Right ventricle myocardium (tissue), 1 donor: ENCODE results near the gene DCAF15.

DNA sequence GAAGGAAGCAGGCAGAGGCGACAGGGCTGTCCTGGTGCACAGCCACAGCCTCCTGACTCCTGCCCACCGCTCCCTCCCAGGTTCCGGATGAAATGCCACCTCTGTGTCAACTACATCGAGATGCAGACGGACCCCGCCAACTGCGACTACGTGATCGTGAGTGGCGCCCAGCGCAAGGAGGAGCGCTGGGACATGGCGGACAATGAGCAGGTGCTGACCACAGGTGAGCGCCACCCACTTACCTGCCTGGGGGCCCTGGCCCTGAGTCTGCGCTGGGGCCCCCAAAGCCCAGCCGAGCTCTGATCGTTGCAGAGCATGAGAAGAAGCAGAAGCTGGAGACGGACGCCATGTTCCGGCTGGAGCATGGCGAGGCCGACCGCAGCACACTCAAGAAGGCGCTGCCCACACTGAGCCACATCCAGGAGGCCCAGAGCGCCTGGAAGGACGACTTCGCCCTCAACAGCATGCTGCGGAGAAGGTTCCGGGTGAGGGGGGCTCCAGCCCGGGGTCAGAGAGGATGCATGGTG is 5.5 kb upstream of the MRI1 start:
- PRO-cap, 2 experiments = no peak in any of the 2 experiments

- PRO-cap, 2 experiments = no peak in any of the 2 experiments
Measured at GRCh38 chr19:13789182-13789428, 6.1 kb upstream of the ZSWIM4 start.

GRCh38 chr19:13838212-13838702 is 38.7 kb upstream of the NANOS3 start:
- PRO-cap, 2 experiments = no peak in any of the 2 experiments

DNA sequence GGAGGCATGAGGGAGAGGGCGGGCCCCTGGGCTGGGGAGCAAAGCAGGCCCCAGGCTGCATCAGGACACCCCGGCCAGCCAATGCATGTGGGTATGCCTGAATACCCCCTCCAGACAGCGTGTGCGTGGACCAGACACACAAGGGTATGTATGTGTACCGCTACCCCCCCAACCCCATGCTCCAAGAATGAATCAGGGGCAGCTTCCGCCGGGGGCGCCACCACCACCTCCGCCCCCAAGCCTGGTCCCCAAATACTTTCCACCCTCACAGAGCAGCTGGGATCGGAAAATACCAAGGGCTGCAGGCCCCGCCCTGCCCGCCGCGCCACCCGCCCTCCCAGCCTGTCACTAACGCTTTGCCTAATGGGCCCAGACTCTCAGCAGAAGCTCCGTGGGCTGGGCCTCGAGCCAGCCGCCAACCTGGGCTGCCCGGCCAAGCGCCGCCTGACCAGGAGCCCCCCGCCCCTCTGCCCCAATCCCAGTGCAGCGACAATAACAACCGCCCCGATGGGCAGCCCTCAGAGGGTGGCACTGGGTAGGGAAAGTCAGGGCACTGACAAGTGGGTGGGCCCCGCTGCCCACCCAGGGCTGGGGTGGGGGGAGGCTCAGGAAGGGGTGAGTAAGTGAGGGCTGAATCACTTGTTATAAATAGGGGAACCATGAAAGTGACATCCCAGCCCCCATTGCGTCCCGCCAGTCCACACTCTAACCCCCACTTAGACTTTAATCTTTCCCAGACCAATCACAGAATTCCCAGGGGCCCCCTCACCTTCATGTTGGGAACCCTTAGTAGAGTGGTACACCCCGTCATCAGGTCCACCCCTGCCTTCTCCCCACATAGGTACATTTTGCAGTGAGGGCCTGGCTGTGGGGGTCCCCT is 37.2 kb upstream of the NANOS3 start:
- PRO-cap, 2 experiments = peak in 2 of 2 experiments; most common plus-strand start position 372 of the sequence (in 2); most common minus-strand start position 253 of the sequence (in 1)

DNA sequence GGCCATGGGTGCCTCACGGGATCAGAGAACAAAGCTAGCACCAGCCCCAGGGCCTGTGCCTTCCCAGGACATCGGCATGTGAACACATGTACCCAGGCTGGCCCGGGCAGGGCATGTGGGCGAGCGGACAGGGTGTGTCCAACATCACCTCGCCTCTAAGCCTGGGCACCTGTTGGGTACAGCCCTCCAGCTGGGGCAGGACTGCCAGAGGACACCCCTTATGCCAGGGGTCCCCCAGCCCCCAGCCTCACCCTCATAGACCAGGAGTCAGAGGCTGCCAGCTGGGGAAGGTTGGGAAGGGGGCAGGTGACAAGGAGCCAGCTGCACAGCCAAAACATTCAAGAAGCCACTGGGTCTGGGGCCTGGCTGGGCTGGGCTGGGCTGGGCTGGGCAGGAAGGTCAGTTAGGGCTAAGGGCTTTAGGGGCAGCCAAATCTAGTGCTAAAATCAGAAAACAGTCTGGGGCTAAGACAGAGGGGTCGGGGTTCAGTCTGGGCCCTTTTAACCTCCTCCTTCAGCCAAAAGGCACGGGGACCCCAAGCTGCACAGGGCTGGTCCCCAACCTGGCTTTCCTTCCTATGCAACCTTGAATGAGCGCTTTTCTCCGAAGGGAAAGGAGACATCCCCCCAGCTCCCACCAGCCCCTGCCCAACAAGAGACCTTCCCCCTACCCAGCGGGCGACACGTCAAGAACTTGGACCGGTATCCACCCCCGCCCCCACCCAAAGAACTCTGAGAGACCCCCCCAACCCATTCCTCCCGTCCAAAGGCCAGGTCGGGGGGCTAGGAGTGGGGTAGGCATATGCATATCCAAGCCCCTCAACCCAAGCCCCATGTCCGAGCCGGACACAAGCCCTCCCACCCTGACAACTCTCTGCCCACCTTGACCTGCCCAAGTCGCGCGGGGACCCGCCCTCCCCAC is 35.2 kb upstream of the NANOS3 start:
- PRO-cap, 2 experiments = no peak in any of the 2 experiments

- PRO-cap, 2 experiments = no peak in any of the 2 experiments
Measured at GRCh38 chr19:13881027-13881897, 4.3 kb downstream of the NANOS3 start.

GRCh38 chr19:13884726-13885738 is 8.1 kb downstream of the NANOS3 start:
- PRO-cap, 2 experiments = no peak in any of the 2 experiments

- PRO-cap, 2 experiments = peak in 2 of 2 experiments; most common plus-strand start chr19:13952509 (in 2)
Measured at GRCh38 chr19:13952289-13952799, at the start of gene DCAF15. DCAF15 (plus strand) TSS chr19:13952509.

GRCh38 chr19:13985089-13985776 is 20.9 kb downstream of the RFX1 start:
- PRO-cap, 2 experiments = no peak in any of the 2 experiments

DNA sequence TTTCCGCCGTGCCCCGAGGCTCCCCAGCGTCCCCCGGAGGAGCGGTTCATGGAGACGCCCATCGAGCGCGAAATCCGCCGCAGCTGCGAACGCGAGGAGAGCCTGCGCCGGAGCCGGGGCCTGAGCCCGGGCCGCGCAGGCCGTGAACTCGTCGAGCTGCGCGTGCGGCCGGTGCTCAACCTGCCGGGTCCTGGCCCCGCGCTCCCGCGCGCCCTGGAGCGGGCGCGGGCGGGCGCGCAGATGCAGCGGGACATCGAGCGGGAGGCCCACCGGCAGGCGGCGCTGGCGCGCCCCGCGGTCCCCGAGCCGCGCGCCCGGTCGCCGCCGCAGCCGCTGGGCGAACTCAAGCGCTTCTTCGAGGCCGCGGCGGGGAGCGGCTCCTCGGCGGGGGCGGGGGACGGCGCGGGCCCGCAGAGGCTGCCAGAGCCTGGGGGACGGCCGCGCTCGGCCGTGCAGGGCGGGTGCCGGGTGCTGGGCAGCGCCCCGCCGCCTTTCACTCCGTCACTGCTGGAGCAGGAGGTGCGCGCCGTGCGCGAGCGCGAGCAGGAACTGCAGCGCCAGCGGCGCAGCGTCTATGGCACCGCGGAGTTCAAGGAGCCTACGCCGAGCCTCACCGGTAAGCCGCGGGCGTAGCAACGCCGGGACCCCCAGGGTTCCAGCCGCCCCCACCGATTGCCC is 815 bp downstream of the MISP3 start:
- PRO-cap, 2 experiments = peak in 2 of 2 experiments; most common plus-strand start position 358 of the sequence (in 2); most common minus-strand start position 215 of the sequence (in 2)

DNA sequence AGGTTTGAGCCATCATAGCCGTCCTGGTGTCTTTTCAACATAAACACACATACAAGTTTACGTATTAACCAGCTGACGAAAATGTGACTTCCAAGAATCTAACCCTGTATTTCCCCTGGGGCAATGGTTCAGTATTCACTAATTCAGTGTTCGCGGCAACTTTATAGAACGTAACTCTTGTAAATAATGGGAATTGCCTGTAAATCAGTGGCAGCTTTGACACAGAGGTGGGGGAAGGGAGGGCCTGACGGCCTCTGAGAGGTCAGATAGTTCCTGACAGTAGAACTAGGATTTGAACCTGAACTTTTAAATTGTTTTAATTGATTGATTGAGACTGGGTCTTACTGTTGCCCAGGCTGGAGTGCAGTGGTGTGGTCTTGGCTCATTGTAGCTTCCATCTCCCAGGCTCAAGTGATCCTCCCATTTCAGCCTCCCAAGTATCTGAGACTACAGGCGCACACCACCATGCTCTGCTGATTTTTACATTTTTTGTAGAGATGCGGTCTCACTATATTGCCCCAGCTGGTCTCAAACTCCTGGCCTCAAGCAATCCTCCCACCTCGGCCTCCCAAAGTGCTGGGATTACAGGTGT is 7.8 kb upstream of the PRKACA start:
- PRO-cap, 2 experiments = no peak in any of the 2 experiments

- PRO-cap, 2 experiments = peak in 1 of 2 experiments; most common minus-strand start chr19:14249462 (in 1)
Measured at GRCh38 chr19:14248904-14250241, 43.4 kb upstream of the ADGRL1 start.

GRCh38 chr19:14370143-14370852 is 10.9 kb upstream of the ADGRE5 start:
- PRO-cap, 2 experiments = no peak in any of the 2 experiments

DNA sequence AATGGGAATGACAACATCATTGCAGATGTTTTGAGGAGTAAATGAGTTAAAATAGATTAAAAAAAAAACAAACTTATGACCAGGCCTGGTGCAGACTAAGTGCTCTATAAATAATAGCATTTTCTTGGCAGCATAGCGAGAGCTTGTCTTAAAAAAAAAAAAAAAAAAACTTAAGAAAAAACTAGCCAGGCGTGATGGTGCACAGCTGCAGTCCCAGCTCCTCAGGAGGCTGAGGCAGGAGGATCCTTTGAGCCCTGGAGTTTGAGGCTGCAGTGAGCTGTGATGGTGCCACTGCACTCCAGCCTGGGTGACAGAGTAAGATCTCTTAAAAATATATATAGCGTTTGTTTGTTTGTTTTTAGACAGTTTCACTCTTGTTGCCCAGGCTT is 1.5 kb upstream of the ADGRE5 start:
- PRO-cap, 2 experiments = no peak in any of the 2 experiments

GRCh38 chr19:14408238-14409008 is 10.7 kb downstream of the DDX39A start:
- PRO-cap, 2 experiments = no peak in any of the 2 experiments

DNA sequence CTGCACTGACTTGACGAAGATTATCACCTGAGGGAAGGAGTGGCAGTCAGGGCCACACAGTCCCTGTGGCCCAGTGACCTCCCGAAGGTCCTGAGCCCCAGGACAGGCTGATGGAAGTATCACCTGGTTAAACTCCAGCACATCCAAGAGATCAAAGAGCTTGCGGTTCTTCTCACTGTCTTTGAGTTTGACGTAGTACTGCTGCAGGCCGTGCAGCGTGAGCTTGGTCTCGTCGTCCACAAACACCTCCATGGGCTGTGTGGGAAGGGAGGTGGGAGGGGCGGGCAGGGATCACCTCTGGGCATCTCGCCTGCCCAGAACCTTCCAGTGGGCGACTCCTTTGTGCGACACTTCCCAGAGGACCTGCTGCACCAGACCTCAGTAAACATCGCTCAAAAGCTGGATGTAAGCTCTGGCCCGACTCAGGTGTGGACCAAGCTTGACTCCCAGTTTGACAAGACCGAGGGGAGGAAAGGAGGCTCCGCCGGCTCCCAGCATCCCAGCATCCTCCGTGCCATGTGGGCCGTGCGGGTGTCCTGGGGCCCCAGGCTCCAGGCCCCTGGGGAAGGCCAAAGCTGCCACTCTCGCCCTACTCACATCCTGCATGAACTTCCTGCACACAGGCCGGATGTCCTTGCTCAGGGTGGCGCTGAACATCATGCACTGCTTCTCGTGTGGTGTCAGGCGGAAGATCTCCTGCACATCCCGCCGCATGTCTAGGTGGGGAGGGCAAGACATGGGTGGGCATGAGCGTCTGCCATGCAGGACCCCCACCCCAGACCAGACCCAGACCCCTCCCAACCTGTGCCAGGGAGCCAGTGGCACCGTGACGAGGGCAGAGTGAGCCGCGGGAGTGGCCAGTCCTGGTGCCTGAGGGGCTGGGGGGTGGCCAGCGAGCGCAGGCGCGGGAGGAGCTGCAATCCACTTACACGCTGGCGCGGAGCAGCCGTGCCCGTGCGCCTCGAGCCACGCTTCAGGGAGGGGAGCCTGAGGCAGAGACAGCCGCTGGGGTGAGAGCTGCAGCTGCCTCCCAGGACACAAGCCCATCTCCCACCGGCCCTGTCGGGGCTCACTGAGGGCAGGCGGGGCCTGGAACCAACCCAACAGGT is 9.2 kb downstream of the DDX39A start:
- PRO-cap, 2 experiments = no peak in any of the 2 experiments

DNA sequence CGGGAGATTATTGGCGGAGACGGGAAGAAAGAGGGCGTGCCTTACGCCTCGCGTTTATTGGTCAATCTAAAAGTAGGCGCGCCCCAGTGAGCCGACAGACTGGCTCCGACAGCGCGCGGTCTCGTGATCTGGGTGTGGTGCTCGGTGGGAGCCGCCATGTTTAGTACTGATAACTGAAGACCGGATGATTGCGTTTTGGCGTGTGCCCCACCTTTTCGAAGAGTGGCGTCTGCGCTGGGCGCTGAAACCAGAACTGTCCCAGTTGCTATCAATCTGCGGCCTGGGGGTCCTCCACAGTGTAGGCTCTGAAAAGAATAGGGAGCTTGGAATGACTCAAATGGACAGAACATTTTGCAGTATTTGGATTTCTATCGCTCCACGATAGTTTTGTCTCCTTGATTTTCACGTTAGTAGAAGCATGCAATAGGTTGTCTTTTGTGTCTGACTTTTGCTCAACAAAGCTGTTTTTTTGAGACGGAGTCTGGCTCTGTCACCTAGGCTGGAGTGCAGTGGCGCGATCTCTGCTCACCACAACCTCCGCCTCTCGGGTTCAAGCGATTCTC is 393 bp upstream of the DDX39A start:
- PRO-cap, 2 experiments = peak in 2 of 2 experiments; most common plus-strand start position 124 of the sequence (in 1)

GRCh38 chr19:14439969-14440732 is 7.0 kb downstream of the PKN1 start:
- PRO-cap, 2 experiments = peak in 2 of 2 experiments; most common plus-strand start chr19:14440260 (in 2); most common minus-strand start chr19:14440144 (in 1)

GRCh38 chr19:14477561-14478140 is 2.5 kb upstream of the PTGER1 start:
- PRO-cap, 2 experiments = no peak in any of the 2 experiments

DNA sequence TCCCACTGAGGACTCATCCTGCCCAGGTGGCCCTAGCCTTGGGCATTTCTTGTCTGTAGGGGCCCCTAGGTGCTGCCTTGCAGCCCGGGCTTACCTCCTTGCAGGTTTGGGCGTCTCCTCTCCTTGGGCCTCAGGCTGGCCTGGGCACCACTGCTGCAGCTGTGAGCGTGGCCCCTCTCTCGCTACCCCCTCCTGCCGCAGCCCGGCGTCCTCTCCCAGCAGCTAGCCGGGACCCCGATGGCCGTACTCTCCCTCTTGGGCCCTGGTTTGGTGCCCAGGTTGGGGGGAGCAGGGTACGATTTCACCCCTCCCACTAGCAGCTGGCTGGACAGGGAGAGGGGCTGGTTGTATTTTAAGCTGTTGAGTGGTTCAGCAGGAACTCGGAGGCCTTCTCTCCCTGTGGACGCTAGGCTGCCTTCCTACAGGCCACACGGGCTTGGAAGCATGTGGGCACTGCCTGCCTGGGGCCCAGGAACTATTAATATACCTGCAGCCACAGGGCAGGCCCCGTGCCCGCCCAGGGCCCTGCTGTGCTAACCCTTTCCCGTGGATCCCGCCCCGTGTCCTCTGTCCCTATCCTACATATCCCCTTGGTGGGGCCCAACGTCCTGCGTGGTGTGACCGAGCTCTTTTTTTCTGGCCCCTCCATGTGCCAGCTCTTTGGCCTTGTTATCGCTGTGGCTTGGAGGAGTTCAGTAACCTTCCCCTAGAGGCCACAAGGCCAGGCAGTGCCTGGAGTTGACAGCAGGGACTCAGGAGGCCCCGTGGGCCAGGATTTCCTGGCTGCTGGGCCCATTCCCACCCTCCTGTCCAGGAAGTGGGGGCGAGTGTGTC is 11.7 kb downstream of the NDUFB7 start:
- PRO-cap, 2 experiments = peak in 2 of 2 experiments; most common plus-strand start position 585 of the sequence (in 1); most common minus-strand start position 239 of the sequence (in 2)